Right cardiac atrium (tissue), 1 donor: ENCODE measurements around a stretch of chr12.

DNA sequence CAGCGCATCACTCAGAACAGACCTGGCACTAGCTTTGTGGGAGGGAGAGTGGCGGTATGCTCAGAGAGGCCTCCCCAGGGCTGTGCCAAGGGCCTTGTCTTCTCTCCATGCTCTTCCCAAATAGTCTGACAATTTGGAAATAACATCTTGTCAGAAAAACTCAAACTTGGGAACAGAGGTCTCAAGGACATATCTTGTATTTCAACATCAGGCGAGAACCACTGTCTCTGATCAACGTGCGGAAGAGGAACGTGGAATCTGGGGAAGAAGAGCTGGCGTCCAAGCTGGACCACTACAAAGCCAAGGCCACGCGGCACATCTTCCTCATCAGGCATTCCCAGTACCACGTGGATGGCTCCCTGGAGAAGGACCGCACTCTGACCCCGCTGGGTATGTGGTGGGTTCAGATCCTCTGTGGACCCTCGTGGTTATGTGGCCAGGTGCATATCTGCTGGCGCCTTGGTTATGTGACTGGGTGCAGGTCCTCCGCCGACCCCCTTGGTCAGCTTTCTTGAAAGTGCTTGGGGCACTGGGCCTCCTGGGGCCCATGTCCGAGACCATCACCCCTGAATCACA is 4.1 kb downstream of the PGAM5 start:
- PRO-cap: no peak

- PRO-cap: no peak
Observed at GRCh38 chr12:132773981-132774562, 12.4 kb upstream of the ANKLE2 start.

DNA sequence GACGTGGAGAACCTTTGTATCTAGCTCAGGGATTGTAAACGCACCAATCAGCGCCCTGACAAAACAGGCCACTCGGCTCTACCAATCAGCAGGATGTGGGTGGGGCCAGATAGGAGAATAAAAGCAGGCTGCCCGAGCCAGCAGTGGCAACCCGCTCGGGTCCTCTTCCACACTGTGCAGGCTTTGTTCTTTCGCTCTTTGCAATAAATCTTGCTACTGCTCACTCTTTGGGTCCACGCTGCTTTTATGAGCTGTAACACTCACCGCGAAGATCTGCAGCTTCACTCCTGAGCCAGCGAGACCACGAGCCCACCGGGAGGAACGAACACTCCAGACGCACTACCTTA is 16.6 kb downstream of the ZNF605 start:
- PRO-cap: no peak